ENCODE measurements around the gene BMP2K.

GRCh38 chr4:77853124-77853574 is 9.5 kb upstream of the MRPL1 start:
- RRBS = no CpG with 5 or more reads among the region's 7 CpGs

DNA sequence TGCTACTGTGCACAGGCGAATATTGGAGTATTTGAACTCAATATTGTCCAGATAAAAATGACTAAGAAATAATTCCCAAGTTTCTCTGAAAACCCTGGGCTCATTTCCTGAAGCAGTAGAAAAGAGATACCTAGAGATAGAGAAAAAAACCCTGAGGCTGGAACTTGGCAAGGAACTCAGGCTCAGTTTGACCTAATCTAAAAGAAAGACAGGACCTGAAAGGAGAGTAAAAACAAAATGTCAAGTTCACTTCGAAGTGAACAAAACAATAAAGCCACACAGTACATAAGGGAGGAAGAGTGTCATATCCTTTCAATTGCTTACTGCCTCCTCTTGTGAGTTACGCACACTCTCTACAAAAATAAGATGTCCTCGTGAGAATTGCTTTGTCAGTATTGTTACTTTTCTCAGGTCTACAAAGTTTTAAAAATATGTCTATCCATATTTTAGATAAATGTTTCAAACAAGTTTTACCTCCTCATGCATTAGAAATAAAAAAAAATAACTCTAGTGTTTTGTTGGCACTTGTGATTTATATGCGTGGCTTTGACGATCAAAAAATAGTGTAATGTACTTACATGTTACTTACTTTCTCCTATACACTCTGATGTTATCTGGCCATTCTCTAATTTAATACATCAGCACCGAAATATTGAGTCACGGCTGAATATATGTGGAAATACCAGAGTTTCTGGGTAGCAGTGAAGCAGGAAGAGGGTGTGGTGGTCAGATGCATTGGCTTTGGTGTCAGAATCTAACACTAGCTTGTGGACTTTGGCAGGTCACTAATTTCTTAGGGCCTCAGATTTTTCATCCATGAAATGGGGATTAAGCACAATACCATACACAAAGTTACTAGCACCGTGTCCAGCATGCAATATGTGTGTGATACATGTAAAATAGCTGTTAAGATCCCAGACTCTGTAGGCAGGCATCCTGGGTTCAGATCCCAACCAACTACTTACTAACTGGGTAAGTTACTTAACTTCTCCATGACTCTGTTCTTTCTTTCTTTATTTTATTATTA is 8.1 kb upstream of the MRPL1 start:
- RRBS = no CpG with 5 or more reads among the region's 9 CpGs

GRCh38 chr4:77857182-77857584 is 5.4 kb upstream of the MRPL1 start:
- RRBS = no CpG with 5 or more reads among the region's 2 CpGs

DNA sequence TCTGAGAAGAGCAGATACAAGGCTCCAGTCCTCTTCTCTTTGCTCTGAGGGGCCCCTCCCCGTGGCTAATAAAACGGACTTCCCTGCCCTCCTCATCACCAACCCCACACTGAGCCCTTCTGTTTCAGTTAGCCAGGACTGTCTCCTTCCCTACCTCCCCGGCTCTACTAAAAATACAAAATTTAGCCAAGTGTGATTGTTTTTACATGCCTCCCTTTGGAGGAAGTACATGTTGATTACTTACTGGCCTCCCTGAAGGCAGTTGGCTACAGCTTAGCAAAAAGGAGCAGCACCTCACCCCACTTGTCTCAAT is 96.5 kb upstream of the ANXA3 start:
- RRBS = no CpG with 5 or more reads among the region's 3 CpGs

DNA sequence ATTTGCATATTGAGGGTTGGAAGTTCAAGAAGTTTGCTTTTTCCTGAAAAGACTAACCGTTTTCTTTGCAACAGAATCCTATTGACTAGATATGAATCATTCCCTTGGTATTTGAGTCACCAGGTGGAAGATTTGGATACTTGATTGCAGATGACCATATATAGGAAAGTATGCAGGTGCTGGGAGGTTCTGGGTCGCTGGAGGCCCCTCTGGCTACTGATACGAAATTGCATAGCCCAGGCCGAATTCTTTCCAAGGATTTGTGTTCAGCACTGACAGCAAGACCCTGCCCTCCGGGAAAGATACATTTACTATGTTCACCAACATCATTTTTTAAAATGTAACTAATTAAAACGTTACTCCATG is 834 bp downstream of the ANXA3 start:
- RRBS = no CpG with 5 or more reads among the region's 6 CpGs

GRCh38 chr4:78774791-78775038 is 1.4 kb upstream of the BMP2K start:
- RRBS = no CpG with 5 or more reads among the region's 1 CpG

DNA sequence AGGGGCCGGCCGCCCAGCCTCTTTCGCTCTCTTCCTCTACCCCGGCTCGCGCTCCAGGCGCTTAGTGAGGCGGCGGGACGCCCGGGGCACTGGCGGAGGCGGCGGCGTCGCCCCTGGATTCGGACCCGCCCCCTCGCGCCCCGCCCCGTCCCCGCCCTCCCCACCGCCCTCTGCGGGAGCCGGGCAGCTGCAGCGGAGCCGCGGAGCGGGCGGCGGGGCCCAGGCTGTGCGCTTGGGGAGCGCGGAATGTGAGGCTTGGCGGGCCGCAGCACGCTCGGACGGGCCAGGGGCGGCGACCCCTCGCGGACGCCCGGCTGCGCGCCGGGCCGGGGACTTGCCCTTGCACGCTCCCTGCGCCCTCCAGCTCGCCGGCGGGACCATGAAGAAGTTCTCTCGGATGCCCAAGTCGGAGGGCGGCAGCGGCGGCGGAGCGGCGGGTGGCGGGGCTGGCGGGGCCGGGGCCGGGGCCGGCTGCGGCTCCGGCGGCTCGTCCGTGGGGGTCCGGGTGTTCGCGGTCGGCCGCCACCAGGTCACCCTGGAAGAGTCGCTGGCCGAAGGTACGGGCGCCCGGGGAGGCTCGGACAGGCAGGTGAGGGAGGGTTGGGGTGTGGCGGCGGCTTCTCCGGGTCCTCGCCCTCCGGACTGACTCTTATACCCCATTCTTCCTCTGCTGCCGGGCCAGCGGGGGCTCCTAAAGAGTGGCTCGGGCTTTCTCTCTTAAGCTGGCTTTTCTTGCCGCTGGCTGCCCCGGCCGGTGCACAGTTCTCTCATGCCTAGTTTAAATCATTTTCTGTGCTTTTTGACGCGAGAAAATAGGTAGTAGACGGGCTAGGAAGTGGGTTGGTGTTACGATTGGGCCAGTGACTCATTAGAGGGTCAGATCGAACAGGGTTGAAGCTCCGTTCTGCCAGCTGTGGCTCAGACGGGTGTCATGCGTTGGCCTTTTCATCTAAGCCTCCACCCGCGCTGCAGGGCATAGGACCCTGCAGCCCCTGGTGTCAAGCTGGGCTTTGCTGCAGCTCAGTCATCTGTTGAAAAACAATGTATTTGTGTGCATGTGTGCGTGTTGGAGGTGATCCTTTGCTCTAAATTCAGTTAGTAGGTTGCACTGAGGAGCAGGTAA is at the start of gene BMP2K:
Gene BMP2K, plus strand, starts transcription at position 186 of the 1,123 bp plus-strand sequence.
- RRBS = 3% methylated on average over 56 of the region's 106 CpGs

GRCh38 chr4:78781771-78782662 is 5.9 kb downstream of the BMP2K start:
- RRBS = no CpG with 5 or more reads among the region's 10 CpGs

DNA sequence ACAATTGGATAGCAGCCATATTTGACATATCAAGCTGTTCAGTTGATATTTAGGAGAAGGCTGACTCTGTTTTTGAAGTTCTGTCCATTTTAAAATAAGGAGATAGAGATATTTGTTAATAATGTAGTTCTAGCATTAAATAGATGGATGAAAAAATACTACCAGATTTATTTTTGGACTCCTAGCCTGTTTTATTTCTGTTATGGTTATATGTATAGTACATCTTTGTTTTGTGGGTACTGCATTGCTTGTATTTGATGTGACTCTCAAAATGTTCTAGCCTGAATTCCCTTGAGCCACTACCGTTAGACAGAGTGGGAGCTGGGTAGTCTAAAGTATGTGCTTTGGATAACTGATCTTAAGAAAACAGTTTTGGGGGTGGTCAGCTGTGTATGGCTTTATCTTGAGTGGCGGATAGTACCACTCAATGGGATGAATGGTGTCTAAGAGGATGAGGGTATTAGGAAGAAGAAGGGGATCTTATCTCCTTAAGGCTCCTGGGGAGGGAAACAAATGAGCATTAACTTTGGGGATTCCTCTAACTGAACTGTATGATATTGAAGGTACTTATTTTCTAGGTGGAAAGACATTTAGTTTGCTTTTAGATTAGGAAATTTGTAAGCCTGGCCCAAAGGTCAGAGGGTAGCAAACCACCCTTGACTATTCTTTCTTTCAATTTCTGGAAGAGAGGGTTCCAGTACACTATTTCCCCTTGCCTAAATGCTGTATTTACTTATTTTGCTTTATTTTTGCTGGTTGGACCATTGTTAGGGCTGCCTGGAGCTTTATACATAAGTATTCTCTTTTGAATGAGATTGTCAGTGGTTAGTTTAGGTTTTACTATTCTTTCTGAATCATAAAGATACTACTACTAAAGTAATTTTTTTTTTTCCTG is 11.3 kb downstream of the BMP2K start:
- RRBS = no CpG with 5 or more reads among the region's 2 CpGs

GRCh38 chr4:78911967-78913294 is 26.8 kb downstream of the PAQR3 start:
- RRBS = no CpG with 5 or more reads among the region's 5 CpGs

- RRBS = no CpG with 5 or more reads among the region's 5 CpGs
These were observed 915 bp downstream of the PAQR3 start for GRCh38 chr4:78938290-78938755.

DNA sequence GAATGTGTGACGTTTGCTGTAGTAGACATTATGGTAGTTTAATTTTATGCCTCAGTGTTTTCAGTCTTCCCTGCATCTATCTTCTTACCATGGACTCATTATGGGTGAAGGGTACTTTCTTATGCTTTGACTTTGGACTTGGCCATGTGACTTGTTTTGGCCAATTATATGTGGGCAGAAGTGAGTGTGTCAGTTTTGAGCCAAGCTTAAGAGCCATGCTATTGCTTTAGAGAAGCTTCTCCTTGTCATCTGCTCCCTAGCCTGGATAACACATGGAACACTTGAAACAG is 128.6 kb downstream of the NAA11 start:
- RRBS = no CpG with 5 or more reads among the region's 1 CpG

DNA sequence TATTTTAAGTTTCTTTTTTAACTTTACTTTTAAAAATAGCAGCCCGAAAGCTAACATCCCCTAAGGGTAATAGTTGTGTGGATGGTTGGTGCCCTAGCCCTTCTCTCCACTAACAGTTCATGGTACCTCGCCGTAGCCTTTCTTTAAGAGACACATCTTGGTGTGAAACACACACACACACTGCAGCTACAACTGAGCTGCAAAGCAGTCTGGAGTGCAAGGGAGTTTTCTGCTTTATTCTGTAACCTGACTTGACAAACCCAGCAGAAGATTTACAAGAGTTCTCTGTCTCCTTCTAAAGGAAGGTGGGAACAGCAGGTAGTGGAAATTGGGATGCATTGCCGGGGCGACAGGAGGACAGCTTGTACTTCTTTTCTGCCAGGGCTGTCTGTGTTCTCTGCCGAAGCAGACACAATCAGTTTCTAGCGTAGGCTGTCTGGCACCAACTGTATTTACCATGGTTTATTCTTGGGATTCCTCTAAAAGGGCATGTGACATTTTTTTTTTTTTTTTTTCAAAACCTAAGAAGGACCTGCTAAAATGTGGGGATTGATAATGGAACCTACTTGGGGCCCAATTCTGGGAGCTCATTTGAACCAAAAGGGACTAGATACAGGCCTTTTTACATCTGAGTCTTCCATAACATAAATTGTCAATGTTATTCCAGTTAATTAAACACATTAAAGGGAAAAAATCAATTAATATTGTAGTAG is 190.8 kb upstream of the GK2 start:
- RRBS = no CpG with 5 or more reads among the region's 7 CpGs

DNA sequence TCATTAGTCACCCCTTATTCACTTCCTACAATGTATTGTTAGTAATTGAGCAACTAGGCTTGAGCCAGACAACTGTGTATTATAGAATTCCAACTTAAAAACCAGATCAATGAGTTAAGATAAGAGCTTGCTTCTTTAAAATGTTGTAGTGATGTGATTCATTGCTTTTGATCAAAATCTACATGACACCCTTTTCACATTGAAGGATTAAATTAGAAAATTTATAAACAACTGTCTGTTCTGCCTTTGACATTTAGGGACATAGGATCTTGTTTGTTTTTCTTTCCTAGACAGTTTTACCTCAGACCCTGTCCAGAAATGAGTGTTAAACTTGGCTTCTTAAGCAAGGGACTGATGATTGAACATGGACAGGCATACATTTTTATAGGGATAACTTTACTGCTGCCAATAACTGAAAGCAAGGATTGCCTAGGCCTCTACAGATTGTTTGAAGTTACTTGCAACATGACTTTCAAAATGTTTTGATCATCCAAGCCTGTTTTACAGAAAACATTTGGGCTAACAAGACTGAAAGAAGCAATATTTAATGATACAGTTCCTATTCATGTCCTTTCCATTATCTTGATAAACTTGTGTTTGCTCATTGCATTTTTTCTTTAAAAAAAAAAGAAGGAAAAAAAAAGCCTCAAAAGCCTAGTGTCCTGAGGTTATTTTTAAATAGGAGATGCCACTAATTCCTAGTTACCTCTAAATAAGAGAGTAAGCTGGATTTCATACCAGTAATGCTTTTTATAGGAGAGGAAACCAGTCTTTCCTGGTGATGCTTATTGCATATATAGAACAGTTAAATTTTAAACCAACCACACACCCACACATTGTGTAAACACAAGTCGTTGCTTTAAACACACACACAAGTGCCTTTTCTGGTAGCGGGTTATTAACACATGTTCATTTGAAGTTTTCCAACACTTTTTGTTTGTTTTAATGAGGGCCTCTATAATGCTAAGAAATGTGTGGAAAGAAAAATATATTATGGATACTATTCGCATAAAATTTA is 2.5 kb downstream of the ANTXR2 start:
- RRBS = no CpG with 5 or more reads among the region's 3 CpGs

GRCh38 chr4:80125796-80126212 is 52.8 kb upstream of the ANTXR2 start:
- RRBS = no CpG with 5 or more reads among the region's 2 CpGs

DNA sequence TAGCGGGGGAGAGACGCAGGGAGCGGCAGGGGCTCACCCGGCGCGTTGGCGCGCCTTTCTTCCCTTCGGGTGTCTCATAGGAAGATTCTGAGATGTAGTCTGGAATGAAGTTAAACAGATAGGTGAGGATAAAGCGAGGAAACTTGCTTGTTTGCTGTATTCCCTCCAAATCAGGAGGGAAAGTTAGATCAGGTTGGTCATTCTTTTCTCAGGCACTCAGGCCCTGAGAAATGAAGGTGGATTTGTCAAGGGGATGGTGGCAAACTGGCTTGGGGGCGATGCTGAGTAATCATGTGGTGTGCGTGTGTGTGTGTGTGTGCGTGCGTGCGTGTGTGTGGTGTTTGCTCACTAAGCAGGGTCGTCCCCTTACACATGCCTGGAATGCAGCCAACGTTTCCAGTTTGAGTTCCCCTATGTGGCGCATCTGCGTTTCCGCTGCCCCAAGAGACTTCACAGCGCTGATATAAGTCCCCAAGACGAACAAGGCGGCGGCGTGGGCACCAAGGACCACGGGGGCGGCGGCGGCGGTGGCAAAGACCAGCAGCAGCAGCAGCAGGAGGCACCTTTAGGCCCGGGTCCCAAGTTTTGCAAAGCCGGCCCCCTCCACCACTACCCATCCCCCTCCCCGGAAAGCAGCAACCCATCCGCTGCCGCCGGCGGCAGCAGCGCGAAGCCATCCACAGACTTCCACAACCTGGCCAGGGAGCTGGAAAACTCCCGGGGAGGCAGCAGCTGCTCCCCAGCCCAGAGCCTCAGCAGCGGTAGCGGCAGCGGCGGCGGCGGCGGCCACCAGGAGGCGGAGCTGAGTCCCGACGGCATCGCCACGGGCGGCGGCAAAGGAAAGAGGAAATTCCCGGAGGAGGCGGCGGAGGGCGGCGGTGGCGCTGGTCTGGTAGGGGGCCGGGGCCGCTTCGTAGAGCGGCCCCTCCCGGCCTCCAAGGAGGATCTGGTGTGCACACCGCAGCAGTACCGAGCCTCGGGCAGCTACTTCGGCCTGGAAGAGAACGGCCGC is 4.6 kb downstream of the PRDM8 start:
- RRBS = 27% methylated on average over 16 of the region's 71 CpGs

- RRBS = no CpG with 5 or more reads among the region's 3 CpGs
These were observed 165.0 kb downstream of the CFAP299 start for GRCh38 chr4:80500525-80500973.

- RRBS = no CpG with 5 or more reads among the region's 3 CpGs
These were observed 236.8 kb downstream of the CFAP299 start for GRCh38 chr4:80572462-80572662.

Data from OVCAR3 (cell line).